Mesangial cell (primary cell): Measurements from ENCODE around the gene TMEM63A.

DNA sequence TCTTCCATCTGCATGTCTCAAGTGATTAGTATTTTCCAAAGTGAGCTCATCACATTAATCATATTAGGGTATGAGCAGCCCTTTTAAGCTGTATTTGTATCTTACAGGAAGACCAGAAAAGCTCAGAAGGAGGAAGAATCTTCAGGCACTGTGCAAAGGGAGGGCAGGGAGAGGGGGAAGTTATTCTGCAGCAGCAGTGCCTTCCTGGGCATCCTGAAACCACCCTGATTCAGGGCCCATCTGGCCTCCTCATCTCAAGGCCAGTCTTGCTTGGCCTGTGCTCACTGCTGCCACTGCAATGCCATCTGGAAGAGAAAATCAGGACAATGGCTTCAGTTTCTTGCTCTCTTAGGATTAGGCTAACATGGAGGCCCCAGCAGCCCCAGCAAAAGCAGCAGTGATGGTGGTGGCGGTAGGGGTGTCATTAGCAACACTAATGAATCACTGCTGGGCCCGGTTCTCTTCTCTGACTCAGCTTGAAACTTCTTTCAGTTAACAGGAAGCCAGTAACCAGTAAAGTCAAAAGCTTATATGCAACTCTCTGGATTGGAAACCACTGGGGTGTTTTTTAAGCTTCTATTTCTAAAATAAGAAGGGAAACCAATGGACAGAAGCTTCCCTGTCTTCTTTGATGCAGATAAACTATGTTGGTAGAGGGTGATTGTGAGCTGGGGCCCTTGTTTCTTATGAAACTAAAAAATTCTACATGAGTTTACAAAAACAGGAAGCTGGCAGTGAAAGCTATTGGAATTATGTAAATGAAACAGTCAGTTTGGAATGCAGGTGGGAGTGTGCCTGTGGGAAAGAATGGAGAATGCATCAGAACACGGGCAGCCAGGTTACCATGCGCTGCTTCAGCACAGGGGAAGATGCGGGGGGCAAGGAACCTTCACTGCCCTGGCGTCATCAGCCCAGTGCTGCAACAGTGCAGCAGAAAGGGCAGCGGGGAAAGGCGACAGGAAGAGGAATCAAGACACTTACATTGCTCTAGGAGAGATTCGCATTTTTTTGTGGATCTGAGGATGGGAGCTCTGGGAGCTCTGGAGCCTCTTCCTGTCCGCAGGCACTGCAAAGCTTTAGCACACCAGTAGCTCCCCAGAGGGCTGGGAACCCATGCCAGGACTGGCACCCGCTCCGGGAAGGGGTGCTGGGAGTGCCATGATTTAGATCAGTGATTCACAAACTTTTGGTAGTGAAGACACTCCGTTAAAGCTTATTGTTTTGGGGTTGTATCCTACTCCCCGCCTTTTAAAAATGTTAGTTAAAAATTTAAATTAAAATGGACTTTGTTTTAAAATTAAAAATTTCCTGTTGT, 63.8 kb upstream of the WDR26 start:
- RAMPAGE, long total RNA: no peak

DNA sequence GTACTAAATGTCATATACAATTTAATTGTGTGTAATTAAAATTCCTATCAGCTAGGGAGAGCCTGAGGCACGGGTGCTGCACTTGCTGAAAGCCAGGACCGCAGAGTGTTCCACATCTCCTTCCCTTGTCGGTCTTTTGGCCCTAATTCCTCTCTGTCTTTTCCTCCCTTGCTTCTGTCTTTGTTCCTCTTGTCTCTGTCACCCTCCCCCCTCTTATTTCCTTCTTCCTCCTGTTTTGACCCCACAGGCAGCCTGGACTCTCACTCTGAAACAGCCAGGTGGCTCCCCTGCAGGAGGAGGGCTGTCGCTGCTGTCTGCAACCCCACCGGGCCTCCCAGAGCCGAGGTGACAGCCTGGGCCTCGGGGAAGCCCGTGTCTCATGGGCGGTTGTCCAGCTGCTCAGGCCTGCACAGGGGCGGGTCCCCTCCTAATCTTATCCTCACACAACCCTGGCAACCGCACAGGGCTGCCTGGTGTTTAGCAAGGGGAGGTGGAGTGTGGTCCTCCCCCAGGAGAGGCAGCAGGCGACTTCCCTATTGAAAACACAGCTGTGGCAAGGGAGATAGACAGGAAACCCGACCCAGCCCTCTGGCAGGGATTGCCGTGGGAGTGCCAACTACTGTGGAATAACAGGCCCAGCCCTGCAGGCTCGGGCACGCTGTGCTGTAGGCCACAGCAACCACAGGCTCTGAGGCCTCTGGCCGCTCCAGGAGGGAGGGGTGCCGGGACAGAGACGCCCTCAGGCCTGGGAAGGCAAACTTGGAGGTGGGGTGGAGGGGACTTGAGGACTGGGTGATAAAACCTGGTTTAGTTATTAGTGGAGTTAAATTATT, 68.8 kb upstream of the WDR26 start:
- RAMPAGE, long total RNA: no peak

GRCh38 chr1:224730477-224730803, 114.3 kb downstream of the CNIH3 start:
- RAMPAGE, long total RNA: no peak

- RAMPAGE, long total RNA: no peak
Measured at GRCh38 chr1:224736685-224737232, 120.6 kb downstream of the CNIH3 start.

- RAMPAGE, long total RNA: no peak
Measured at GRCh38 chr1:225651299-225651886, 1.5 kb downstream of the ENAH start.

GRCh38 chr1:225657469-225657994, 4.6 kb upstream of the ENAH start:
- RAMPAGE, long total RNA: no peak

- RAMPAGE, long total RNA: no peak
Measured at GRCh38 chr1:225677275-225677712, 24.4 kb upstream of the ENAH start.

DNA sequence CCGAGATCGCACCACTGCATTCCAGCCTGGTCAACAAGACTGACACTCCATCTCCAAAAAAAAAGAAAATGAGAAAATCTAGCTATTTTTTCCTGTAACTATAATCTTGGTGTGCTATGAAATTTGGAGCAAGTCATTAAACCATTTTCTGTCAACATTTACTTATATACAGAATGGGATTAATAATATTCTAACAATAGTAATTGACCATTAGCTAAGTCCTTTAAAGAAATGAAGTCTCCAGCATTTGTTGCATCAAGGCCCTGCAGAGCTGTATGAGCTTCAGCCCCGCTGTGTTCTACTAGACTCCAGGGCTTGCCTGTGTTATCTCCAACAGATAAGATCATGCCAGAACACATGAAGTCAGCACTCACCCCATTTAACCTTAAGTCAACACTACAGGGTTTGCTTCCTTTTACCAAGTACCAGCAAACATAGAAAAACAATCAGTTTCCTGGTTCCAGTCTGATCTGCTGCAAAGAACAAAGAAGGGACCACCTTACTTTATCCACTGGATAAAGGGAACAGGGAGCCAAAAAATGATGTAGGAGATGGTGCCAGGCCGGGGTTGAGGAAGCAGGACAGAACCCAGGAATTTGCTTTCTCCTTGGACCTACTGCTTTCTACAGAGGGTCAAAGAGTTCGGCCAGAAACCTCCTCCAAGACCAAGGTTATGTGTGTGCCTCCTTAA, 41.2 kb upstream of the ENAH start:
- RAMPAGE, long total RNA: no peak

GRCh38 chr1:225777974-225778761, 542 bp downstream of the SRP9 start:
- RAMPAGE, long total RNA: no peak

DNA sequence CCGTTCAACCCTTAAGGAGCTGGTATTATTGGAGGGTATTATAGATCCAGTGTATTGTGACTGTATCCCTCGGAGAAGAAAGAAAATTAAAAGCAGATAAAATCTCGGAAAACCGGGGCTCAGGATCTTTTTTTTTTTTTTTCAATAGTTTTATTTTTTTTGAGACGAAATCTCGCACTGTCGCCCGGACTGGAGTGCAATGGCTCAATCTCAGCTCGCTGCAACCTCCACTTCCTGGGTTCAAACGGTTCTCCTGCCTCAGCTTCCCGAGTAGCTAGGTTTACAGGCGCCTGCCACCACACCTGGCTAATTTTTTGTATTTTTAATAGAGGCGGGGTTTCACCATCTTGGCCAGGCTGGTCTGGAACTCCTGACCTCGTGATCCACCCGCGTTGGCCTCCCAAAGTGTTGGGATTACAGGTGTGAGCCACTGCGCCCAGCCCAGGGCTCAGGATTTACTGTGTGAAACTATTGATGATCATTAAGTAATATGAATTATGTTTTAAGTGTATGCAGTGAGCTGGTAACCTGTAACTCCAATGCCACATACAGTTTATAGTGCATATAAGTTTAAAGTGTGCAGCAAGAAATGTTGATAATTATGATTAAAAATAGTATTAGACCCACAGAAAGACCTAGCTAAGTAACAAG, 1.5 kb downstream of the SRP9 start:
- RAMPAGE, long total RNA: no peak

DNA sequence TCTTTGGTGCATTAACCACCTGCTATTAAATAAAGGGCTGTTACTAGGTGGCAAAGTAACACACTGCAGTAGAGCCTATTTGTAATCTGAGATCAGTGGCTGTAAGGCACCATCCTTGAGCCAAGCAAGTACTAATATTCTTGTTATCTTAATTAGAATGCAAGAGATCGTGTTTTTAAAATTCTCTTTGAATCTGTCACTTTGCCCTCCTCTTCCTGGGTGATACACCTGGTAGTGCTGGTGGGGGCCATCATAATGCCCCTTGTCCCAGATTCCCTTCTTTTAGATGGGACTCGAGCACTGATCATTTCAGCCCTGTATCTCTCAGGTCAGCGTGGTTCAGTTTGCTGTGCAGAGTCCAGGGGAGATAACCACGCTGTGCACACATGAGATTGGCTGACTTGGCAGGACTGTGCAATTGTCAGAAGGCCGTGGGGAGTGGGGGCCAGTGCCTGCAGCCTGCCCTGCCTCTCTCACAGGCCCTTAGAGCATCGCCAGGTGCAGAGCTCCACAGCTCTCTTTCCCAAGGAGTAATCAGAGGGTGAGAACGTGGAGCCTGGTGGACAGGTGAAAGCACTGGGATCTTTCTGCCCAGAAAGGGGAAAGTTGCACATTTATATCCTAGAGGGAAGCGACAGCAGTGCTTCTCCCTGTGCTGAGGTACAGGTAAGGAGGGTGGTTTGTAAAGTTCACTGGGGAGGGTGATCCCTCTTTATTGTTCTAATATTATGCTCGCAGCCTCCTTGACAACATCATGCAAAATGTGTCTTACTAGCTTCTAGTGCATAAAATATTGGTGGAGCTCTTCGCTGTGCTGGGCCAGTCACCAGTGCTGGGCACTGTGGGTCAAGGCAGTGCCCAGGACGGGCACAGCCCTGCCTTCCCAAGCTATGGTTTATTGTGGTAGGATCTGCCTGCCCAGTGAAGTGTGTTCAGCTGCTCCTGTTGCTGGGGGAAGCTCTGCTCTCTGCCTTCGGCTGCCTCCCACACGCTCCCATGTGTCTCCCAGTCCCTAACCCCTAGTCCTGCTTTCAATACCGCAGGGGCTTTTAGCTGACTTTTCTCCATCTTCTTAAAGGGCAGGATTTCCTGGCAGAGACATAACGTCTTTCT, 15.3 kb downstream of the EPHX1 start:
- RAMPAGE, long total RNA: no peak

DNA sequence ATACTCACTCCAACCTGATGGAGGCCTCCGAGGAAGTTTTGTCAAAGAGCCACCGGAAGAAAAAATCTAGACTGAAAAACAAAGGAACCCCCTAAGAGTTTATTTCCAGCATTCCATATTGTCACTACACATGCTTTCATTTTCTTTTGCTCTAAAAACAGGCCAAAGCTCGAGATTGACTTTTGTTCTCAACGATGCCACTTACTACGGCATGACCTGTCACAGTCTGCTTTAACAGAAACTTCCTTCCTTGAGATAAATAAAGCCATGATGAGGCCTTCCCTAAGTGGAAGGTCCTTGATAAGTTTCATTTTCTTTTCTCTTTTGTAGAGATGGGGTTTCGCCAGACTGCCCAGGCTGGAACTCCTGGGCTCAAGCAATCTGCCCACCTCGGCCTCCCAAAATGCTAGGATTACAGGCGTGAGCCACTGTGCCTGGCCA, 26.3 kb downstream of the TMEM63A start:
- RAMPAGE, long total RNA: no peak

- RAMPAGE, long total RNA: no peak
Measured at GRCh38 chr1:225865822-225866412, 16.3 kb downstream of the TMEM63A start.

GRCh38 chr1:225875140-225875806, 6.9 kb downstream of the TMEM63A start:
- RAMPAGE, long total RNA: no peak

GRCh38 chr1:225882206-225882589, at the start of gene TMEM63A:
Gene TMEM63A, minus strand, starts transcription at chr1:225882380.
- RAMPAGE, long total RNA: no peak

DNA sequence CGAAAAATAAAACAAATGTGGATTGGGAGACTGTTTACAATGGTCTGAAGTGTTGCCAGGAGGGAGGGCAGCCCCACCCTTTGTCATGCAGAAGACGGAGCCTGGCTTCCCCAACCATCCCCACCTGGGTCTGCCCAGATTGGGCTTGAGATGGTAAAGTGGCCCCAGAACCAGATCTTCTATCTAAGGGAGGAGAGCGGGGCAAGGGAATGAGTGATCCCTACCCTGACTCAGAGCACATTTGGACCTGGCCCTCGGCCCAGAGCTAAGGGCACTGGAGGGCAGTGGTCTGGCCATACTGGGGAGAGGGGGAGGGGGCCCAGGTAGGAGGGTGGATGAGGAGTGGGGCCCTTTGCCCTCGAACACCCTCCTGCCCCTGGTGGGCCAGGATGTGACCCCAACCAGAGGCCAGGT, 1.4 kb upstream of the LEFTY1 start:
- RAMPAGE, long total RNA: no peak

DNA sequence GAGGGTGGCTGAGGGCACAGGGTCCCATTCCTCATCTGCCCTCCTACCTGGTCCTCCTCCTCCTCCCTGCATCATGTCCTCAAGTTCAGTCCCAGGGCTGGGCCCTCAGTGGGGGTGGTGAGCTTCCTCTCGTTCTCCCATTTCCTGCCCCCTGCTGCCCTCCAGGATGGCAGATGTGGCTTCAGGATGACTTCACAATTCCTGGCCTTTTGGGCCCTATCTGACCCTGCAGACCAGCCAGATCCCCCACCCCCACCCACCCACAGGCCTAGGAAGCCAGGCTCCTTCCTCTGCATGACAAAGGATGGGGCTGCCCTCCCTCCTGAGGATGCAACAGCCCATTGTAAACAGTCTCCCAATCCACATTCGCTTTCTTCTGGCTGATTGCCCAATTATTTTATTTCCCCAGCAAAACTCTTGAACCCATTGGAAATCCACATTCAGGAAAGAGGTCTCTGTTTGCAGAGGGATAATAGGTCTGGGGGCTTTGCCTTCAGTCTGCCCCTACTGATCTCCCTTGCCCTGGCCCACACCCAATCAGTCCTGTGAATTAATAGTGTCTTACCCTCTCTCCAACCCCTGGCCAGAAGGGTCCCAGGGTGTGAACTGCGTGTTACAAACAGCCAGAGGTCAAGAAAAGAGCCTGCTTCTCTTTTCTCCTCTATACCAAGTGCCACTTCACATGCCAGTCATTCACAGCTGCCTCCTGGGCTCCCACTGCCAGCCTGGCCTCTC, 10.4 kb upstream of the LEFTY1 start:
- RAMPAGE, long total RNA: no peak

- RAMPAGE, long total RNA: no peak
Measured at GRCh38 chr1:226110347-226111320, 48.1 kb downstream of the H3-3A start.

GRCh38 chr1:226122033-226122224, 59.4 kb downstream of the H3-3A start:
- RAMPAGE, long total RNA: no peak

- RAMPAGE, long total RNA: no peak
Measured at GRCh38 chr1:226165683-226166291, 20.8 kb downstream of the ACBD3 start.